NCI-H460 (cell line): ENCODE measurements around the genes SLC9A9 and ZIC1.

RAMPAGE:
- cytosol, long total RNA, result no peak
- long total RNA, result no peak
- nucleus, long total RNA, result no peak
Observed at GRCh38 chr3:143848130-143848874, at the start of gene SLC9A9. Gene SLC9A9 (minus strand): TSS chr3:143848468.

DNA sequence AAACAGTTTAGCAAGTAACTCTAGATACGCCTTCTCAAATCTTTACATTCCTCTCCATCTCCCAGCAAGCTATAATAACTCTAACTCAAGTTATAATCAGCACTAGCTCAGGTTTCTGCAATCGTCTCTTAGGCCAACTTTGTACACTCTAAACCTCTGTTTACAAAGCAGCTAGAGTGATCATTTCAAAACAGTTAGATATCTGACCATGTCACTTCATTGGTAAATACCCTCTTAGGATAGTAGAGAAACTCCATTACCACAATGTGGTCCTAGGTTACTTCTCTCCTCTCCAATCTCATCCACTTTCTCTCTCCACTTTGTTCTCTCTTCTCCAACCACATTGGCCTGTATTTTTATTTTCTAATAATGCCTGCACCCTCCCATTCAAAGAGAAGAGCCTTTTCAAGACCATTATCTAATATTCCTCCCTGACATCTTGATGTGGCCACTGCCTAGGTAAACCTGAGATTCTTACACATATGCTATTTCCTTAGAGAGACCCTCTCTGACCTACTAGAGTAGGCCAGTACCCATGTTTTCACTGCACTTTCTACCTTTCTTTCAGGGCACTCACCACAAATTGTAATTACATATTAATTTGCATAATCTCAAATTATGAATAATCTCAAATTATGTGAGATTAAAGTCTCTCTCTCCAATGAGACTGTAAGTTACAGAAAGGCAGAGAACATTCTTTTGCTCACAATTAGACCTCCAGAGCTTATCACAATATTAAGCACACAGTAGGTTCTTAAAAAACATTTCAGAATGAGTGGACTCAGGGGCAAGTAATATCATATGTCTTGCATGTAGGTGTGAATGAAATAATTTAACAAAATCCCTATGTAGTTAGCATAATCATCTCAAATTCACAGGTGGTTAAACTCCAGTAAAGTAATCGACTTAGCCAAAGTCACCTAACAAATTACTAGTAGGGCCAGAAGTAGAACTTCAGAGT is 30.9 kb downstream of the PLOD2 start:
RAMPAGE:
- cytosol, long total RNA, result no peak
- long total RNA, result no peak
- nucleus, long total RNA, result no peak

DNA sequence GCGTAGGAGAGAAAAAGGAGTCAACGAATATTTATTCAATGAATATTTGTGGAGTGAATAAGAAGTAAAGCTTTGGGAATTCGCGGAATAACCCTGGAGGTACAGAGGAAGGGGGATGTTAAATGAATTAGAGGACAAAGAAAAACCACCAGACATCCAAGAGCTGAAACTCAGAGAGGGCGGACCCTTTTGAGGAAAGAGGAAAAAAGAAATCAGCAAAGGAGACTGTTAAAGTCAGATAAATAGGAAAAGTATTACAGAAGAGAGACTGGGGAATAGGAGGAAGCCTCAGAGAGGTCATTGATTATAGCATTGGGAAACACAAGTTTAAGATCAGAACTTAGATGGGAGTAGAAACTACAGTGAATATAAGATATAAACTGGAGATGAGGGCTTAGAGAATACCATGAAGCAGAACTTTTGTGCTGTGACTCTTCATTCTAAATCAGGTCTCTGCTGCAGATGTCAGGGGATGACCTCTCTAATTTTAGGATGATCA is 4.6 kb upstream of the PLOD2 start:
RAMPAGE:
- cytosol, long total RNA, result no peak
- long total RNA, result no peak
- nucleus, long total RNA, result no peak

GRCh38 chr3:146235198-146235908 is 15.6 kb downstream of the PLSCR4 start:
RAMPAGE:
- cytosol, long total RNA, result no peak
- long total RNA, result no peak
- nucleus, long total RNA, result no peak

DNA sequence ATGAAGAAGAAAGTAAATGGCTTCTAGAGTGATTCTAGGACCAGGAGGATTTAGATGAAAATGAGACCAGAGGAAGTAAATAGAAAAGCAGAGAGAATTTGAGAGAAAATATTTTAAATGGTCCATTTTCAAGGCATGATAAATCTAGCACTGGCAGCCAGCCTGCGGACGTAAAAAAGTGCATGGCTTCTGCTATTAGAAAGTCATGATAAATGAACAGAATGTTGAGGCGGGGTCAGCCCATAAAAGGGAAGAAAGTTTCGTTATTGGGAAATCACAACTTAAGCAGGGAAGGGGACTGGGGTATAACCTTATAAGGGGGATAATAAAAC is 88.3 kb upstream of the PLSCR4 start:
RAMPAGE:
- cytosol, long total RNA, result no peak
- long total RNA, result no peak
- nucleus, long total RNA, result no peak

DNA sequence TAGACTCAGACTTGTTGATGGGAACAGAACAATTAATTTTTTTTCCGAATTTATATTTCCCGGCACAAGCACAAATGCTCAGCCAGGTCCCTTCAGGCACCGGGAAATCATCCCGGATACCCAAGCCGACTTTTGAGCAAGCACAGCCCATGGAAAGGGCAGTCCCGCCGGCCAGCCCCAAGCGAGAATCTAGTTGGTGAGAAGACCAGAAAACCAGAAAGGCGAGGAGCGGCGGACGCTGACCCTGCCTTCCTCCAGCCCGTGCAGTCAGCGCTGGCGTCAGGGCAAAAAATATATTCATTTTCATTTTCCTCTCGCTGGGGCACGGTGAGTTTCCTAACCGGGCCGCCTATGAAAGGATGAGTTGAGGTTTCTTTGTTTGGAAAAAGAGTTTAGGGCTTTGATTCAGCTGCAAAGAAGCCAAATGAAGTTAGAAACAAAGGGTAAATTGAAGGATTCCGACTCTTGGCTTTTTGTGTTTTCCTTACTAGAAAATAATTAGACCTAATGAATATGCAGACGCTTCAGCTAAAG is 883 bp upstream of the ZIC4 start:
RAMPAGE:
- cytosol, long total RNA, result no peak
- long total RNA, result no peak
- nucleus, long total RNA, result no peak

DNA sequence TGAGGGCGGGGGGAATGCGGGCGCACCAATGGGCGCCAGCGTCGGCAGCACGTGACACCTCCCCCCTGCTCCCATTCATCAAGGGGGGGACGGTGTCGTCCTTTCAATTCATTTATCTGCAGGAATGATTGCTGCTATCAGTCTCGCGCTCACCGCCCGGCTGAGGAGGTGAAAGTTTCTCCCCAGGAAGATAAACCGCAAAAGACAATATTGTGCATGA is at the start of gene ZIC1:
TSS of gene ZIC1 (plus strand) at position 106 of the 220 bp plus-strand sequence.
RAMPAGE:
- cytosol, long total RNA, result no peak
- long total RNA, result no peak
- nucleus, long total RNA, result no peak

GRCh38 chr3:147410559-147411375 is 1.6 kb downstream of the ZIC1 start:
RAMPAGE:
- cytosol, long total RNA, result no peak
- long total RNA, result no peak
- nucleus, long total RNA, result no peak

DNA sequence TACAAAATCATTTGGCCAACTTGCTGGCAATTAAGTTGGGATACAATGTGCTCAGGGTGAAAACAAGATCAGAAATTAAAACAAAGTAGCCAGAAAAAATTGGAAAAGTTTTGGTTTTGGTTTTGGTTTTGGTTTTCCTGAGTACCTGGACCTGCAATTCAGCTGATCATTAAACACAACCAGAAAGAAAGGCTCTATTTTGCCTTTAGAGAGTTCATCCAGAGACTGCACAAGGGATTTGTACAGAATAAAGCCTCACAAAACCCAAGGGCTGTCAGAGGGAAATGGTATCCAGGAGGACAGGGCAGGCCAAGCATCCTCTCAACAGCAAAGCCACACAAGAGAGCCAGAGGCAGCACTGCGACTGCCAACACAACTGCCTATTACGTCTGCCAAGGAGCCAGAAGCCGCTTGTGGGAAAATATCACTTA is 618.5 kb upstream of the AGTR1 start:
RAMPAGE:
- cytosol, long total RNA, result no peak
- long total RNA, result no peak
- nucleus, long total RNA, result no peak

GRCh38 chr3:148602203-148602686 is 95.5 kb upstream of the AGTR1 start:
RAMPAGE:
- cytosol, long total RNA, result no peak
- long total RNA, result no peak
- nucleus, long total RNA, result no peak

RAMPAGE:
- cytosol, long total RNA, result no peak
- long total RNA, result no peak
- nucleus, long total RNA, result no peak
Observed at GRCh38 chr3:148790874-148791248, 36.8 kb upstream of the CPB1 start.

DNA sequence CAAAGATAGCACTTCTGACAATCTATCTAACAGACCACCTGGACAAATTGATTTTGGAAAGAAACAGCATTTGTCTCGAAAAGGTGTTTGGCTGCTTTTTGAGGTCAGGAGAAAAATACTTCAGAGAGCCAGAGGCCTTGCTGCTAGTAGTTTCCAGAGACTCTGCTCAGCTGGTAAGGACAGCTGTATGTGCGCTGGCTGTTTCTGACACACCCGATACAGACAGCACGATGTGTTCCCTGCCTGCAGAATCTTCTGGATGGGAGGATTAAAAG is 15.7 kb upstream of the GYG1 start:
RAMPAGE:
- cytosol, long total RNA, result no peak
- long total RNA, result no peak
- nucleus, long total RNA, result no peak

GRCh38 chr3:149145612-149146601 is 16.5 kb downstream of the HPS3 start:
RAMPAGE:
- cytosol, long total RNA, result no peak
- long total RNA, result no peak
- nucleus, long total RNA, result no peak

DNA sequence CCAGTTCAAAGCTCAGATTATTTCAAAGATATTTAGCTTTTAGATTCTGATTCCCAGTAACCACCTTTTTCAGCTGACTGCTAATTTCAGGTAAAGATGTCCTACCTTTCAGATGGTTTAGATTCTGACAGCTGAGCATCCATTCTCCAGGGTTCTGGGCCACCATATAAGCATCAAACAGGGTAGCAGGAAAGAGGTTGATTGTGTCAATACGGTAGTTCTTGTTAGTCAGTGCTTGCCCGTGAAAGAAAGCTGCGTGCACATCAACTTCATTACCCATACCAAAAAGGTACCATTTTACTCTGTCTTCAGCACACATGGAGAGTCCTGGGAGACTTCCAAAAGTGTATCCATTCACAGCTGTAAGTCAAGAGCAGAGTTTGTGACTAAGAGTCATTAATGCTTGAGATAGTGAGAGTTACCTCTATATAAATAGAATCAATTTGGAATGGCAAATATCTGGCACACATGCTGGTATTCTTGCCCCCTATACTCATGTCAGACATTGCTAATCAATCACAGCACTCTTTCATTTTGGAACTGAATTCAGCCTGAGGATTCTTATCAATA is 14.3 kb downstream of the CP start:
RAMPAGE:
- cytosol, long total RNA, result no peak
- long total RNA, result no peak
- nucleus, long total RNA, result no peak

DNA sequence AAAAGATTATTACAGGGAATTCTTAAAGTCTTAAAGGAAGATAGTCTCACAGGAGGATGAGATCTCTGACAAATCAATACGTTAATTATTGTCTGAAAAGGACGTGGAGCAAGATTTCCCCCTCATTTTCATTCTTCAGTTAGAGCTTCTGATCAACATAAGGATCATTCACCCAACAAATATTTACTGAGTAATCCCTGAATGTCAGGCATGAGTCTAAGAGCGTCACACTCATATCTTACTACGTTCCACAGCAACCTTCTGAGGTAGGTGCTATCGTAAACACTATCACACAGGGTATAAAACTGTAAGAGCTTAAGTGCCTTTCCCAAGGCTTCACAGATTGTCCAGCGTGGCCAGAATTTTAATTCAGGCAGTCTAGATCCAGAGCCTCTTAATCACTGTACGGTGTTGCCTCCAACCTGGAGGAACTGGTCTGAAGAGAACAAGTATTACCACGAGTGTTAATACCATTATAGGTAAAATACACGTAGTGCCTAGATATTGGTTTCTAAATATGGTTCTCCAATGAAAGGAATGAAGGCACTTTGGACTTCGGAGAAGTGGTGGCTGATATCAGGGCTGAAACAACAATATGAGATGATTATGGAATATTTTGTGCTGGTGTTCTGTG is 10.6 kb upstream of the TM4SF1 start:
RAMPAGE:
- cytosol, long total RNA, result start-site peak on the plus strand centred at position 330 of the sequence, 6 bp wide, 62 and 63 reads in 2 replicates
- long total RNA, result no peak
- nucleus, long total RNA, result start-site peak on the plus strand centred at position 377 of the sequence, 98 bp wide, 173 and 21 reads in 2 replicates

DNA sequence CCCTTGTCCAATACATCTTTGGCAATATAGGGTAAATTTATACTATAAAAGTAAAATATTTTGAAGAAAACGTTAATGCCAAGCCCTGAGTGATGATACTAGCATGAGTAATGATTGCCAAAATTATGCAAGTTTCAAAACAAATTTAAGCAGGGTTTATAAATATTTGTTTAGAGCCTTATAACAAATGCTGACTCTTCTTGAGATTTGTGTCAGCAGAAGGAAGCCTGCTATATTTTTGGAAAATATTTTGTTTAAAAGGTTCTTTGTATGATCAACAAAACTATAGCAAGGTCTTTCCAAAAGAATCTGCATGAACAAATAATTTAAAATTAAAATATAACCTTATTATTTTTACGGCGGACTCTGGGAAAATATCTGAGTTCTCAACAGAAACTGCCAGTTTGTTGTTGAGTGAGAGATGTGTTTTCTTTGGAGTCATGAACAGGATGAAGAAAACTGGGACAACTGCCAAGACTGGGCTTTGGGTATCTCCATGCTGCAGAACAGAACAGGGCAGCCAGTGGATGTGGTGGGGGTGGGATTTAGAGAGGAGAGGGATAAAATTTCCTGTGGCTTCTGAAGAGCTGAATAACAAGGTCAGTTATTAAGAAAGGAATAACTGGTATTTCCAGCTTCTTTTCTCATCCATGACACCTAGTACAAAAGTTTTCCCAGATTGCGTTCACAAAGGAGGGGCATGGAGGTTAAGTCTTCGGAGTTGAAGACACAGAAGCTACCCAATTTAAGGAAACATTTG is 18.1 kb upstream of the TM4SF1 start:
RAMPAGE:
- cytosol, long total RNA, result no peak
- long total RNA, result no peak
- nucleus, long total RNA, result no peak

GRCh38 chr3:149401944-149402347 is 24.5 kb upstream of the TM4SF1 start:
RAMPAGE:
- cytosol, long total RNA, result no peak
- long total RNA, result no peak
- nucleus, long total RNA, result no peak

DNA sequence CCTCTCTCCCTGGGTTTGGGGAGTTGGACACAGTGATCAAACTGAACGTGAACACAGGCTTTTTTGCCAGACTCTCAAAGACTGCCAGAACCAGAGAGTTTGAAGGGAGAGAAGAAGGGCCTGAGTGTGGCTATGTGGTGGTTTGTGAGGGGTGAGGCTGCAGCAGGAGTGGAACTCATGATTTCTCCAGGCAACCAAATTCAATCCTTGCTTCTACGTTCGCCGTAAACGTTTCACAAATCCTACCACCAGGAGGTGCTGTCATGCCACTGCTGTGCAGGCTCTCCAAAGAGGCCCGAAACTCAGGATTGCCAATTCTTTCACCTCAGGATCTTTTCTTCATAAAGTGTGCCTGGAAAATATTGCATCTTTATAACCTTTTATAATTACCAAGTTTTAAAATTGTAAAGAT is 19.6 kb downstream of the TM4SF4 start:
RAMPAGE:
- cytosol, long total RNA, result no peak
- long total RNA, result no peak
- nucleus, long total RNA, result no peak

DNA sequence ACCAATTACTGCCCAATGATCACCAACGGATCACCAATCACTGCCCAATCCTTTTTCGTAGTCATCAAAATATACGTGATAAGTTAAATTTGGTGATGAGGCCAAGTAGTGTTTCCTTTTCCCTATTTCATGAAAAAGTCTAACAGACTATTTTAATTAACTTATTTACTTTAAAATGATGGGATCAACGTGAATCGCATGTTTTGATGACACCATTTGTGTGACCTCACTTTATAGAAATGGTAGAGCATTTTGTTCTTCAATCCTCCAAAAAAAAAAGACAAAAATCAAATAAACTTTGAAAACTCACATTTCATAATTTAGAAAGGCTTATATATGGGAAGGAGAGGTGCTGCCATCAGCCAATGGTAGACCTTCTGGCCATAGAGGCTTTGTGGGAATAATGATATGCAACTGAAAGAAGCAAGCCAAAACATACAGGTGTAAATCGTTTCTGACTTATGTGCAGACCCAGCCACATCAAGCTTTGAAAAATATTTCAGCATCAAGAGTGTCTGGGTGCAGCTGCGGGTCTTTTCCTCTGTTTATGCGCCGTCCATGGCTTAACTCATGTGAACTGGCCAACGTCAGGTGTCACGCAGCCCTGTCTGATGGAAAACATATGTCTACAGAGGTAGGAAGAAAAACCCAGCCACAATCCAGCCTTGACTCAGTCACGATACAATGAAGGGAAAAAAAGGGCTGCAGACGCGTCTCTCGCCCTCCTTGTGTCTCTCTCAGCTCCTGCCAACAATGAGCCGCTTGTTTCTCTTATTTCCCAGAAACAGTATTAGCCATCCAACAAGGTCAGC is 79.0 kb downstream of the TM4SF4 start:
RAMPAGE:
- cytosol, long total RNA, result no peak
- long total RNA, result no peak
- nucleus, long total RNA, result no peak

RAMPAGE:
- cytosol, long total RNA, result no peak
- long total RNA, result no peak
- nucleus, long total RNA, result no peak
Observed at GRCh38 chr3:149581456-149582369, 76.1 kb downstream of the WWTR1 start.